ENCODE measurements around the genes KANK3, ANGPTL4 and RAVER1.

DNA sequence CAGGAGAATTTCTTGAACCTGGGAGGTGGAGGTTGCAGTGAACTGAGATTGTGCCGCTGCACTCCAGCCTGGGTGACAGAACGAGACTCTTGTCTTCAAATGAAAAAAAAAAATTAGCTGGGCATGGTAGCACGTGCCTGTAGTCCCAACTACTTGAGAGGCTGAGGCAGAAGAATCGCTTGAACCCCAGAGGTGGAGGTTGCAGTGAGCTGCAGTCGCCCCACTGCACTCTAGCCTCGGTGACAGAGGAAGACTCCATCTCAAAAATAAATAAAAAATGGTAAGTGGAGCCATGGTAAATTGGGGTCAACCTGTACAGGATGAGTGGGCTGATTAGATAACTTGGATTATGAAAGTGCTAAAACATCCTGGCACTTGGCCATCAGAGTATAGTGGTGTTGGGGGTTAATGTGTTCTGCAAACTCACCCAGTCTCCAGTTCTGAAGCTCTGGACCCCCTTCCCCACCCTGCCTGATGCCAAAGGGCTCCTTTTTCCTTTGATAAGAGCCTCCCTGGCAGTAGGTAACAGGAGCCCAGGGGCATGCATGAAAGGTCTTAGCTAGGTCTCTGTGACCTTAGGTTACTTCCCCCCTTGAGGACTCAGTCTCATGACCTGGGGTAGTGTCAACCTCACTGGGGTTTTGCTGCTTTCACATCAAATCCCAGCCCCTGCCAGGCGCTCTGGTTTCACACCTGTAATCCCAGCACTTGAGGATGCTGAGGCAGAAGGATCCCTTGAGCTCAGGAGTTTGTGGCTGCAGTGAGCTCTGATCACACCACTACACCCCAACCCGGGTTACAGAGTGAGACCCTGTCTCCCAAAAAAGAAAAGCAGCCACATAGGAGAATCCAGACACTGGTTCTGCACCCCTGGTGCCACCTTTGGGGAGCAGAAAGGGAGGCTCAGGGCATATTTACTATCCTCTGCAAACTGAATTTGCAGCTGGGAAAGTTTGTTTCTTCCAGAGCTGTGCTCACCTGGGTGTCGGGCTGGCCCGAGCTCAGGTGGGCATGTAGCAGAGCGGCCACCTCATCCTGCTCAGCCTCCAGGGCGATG lies 2.5 kb downstream of the RPS28 start:
- PRO-cap: no peak

DNA sequence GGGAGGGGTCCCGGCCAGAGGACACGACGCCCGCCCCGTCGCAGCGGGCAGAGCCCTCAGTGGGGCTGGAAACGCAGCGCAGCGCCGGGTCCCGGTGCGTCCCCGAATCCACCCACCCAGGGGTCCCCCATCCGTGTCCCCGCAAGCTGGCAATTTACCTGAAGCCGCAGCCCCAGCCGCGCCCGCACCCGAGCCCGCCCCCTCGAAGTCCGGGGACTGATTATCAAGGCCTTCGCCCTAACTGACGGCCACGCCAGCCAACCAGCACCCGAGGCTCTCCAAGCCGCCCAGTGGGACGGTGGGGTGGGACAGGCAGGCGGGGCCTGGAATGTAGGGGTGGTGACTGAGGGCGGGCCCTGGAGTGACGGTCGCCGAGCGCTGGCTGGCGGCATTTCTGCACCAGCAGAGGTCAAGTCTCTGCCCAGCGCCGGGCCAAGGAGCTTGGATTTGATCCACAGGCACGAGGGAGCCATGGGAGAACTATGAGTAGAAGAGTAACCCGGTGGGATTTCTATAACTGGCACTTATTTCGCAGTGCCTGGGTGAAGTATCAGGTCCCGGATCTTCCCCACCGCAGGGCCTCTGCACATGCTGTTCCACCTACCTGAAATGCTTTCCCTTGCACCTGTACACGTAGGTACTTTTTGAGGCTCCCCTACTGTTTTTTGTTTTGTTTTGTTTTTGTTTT lies at the start of gene KANK3:
TSS of gene KANK3 (minus strand) at position 196 of the 688 bp plus-strand sequence.
- PRO-cap: bidirectional peak, plus-strand start at position 357 of the sequence, minus-strand start at position 196 of the sequence

GRCh38 chr19:8364067-8364874 lies at the start of gene ANGPTL4:
Gene ANGPTL4, plus strand, starts transcription at chr19:8364155.
- PRO-cap: bidirectional peak, plus-strand start at chr19:8364156, minus-strand start at chr19:8364021; bidirectional peak, plus-strand start at chr19:8364515, minus-strand start at chr19:8364383; unidirectional peak, minus-strand start at chr19:8364673

DNA sequence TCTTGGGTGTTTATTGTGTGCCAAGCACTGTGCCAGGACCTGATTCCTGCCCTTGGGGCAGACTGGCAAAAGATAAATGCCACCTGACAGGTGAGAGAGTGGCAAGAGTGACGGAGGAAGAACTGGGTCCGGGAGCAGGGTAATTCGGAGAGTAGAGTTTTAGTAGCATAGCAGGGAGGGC lies 6.1 kb downstream of the RAB11B start:
- PRO-cap: no peak

- PRO-cap: no peak
These were observed 26.8 kb downstream of the MYO1F start for GRCh38 chr19:8550225-8551084.

GRCh38 chr19:8608762-8610104 lies 1.3 kb downstream of the ADAMTS10 start:
- PRO-cap: no peak

DNA sequence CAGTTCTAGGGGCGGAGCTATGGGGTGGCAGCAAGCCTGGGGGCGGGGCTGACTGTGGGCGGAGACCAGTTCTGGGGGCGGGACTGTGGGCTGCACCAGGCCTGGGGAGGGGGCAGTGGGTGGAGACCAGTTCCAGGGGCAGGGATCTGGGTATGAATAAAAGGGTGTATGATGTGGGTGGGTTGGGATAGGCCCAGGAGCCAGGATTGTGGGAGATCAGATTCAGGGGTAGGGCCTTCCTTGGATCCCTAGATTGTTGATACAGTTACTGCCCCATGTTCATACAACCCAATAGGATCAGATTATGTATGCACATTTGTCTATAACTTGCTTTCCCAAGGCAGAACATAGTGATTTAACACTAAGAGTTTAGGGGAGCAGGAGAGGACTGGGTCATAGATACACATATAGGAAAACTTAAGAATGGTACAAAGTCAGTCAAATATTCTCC lies 795 bp downstream of the MBD3L1 start:
- PRO-cap: no peak

- PRO-cap: no peak
These were observed 10.1 kb downstream of the FBXL12 start for GRCh38 chr19:9808643-9809329.

- PRO-cap: no peak
These were observed 627 bp upstream of the OLFM2 start for GRCh38 chr19:9936901-9937382.

DNA sequence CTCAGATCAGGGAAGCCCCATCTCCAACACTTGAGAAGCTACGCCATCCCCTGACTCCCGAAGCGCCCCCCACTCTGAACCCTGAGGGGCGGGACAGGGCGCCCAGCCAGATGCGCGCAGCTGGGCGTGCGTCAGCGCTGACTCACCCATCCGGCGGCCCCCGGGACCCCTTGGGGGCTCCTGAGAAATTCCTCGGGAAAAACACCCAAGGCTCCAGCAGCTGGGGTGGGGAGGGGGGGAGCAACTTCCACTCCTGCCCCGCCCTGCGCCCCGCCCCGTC lies 1.1 kb downstream of the COL5A3 start:
- PRO-cap: no peak

DNA sequence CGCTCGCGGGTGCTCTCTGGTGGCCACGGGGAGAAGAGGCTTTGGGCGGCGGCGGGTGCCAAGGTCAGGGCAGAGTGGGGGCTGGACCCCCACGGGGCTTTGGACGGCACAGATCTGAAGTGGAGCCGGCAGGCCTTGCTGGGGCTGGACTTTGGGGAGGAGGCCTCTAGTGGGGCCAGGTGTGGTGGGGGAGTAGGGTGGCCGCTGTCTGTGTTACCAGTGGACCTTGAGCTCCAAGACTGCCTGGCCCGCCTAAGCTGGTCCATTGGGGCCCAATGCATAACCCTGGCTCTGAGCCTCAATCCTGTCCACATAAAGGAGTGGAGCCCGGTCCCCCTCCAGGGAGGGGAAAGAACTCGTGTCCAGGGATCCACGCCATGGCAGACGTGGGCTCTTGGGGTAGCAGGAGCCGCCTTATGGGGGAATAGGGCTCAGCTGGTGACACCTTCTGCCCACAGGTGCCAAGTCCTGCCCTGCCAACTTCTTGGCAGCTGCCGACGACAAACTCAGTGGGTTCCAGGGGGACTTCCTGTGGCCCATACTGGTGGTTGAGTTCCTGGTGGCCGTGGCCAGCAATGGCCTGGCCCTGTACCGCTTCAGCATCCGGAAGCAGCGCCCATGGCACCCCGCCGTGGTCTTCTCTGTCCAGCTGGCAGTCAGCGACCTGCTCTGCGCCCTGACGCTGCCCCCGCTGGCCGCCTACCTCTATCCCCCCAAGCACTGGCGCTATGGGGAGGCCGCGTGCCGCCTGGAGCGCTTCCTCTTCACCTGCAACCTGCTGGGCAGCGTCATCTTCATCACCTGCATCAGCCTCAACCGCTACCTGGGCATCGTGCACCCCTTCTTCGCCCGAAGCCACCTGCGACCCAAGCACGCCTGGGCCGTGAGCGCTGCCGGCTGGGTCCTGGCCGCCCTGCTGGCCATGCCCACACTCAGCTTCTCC lies 2.0 kb downstream of the P2RY11 start:
- PRO-cap: no peak

GRCh38 chr19:10198715-10199086 lies 3.9 kb upstream of the DNMT1 start:
- PRO-cap: no peak

DNA sequence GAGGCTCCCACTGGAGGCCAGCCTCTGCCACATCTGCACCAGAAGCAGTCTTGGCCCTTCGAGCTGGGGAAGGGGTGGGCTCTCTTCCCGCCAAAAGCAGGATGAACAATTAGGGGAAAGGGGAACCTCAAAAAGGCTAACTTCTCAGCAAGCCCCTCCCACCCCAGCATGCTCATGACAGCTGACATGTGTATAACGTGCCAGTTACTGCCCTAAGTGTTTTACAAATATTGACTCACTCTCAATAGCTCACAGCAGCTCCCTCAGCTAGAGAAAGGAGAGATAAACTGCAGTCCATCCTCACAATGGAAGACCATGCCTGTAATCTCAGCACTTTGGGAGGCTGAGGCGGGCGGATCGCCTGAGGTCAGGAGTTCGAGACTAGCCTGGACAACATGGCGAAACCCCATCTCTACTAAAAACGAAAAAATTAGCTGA lies 7.3 kb upstream of the S1PR2 start:
- PRO-cap: no peak

GRCh38 chr19:10332955-10334003 lies at the start of gene RAVER1:
Gene RAVER1, minus strand, starts transcription at chr19:10333529.
- PRO-cap: bidirectional peak, plus-strand start at chr19:10333326, minus-strand start at chr19:10333191; bidirectional peak, plus-strand start at chr19:10333709, minus-strand start at chr19:10333529

- PRO-cap: no peak
These were observed 619 bp upstream of the PDE4A start for GRCh38 chr19:10419415-10420423.

- PRO-cap: no peak
These were observed 12.5 kb downstream of the PDE4A start for GRCh38 chr19:10432694-10433409.

DNA sequence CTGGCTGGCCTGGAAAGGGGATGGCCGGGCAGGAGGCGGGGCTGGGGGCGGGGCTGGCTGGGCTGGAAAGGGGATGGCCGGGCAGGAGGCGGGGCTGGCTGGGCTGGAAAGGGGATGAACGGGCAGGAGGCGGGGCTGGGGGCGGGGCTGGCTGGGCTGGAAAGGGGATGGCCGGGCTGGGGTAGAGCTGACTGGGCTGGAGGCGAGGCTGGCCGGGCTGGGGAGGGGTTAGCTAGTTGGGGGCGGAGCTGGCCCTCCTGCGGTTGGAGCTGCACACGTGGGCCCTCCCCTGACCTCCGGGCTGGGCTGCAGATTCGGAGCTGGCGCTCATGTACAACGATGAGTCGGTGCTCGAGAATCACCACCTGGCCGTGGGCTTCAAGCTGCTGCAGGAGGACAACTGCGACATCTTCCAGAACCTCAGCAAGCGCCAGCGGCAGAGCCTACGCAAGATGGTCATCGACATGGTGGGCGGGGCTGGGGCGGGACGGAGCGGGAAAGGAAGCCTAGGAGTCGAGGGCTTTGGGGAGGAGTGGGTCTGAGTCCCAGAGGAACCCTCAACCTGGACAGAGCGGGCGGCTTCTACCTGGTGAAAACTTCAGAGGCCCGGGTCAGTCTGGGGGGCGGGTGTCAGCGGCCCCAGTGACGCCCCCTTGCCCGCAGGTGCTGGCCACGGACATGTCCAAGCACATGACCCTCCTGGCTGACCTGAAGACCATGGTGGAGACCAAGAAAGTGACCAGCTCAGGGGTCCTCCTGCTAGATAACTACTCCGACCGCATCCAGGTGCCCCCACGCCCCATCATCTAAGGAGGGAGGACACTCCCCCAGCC lies 41.1 kb downstream of the PDE4A start:
- PRO-cap: no peak

DNA sequence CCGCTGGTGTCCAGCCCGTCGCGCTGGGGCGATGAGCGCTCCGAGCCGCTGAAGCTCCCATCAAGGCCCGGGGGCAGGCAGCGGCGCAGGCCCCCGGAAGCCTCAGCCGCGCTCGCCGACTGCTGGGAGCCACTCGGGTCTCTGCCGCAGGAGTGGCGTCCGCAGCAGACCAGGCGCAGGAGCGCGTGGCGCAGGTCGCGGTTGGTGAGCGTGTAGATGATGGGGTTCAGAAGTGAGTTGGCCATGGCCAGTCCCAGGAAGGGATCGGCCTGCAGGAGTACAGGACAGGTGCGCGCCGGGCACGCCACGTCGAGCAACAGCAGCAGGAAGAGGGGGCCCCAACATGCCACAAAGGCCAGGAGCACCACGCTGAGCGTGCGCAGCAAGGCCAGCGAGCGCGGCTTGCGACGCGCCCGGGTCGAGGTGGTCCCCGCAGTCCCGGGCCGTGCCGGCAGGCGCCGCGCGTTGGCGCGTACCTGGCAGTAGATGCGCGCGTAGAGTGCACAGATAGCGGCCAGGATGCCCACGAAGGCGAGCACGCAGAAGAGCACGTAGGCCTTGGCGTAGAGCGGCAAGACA lies 3.3 kb downstream of the S1PR5 start:
- PRO-cap: no peak

- PRO-cap: no peak
These were observed 931 bp downstream of the KRI1 start for GRCh38 chr19:10564723-10565435.

- PRO-cap: no peak
These were observed 17.3 kb upstream of the AP1M2 start for GRCh38 chr19:10604029-10605255.